Zone of skin (tissue), 1 donor: ENCODE measurements around a stretch of chr10.

GRCh38 chr10:30026911-30028258 lies 32.0 kb downstream of the JCAD start:
- RRBS, result 40% methylated on average over 4 of the region's 50 CpGs

DNA sequence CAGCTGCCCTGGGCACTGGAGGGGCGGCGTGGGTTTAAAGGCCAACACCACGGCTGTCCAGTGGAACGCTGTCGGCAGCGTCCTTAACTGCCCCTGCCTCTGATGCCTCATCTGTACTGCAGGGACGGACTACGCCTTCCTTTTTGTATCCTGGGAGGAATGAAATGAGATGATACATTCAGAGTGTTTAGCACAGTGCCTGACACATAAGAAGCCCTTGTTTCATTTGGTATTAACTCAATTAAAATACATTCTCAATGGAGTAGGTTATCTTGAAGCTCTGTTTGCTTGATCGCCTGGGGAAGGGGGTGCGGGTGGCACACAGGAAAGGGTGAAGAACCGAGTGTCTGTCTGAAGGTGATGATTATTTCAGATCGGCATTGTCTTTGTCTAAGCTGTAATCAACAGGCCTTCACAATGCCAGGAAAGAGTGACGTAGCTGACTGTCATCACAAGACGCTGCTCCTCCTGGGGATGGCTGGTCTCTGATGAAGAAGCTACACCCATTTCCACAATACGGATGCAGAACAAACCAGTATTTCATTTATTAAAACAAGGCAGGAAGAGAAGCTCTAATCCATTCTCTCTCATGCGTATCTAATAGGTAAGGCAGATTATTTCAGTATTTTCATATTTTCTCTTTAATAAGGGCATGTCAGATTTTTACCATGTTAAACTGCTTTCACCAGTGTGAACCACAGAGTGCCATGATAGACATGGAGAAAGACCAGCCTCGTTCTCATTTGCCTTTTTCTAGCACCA lies 19.4 kb downstream of the JCAD start:
- RRBS, result no CpG with 5 or more reads among the region's 17 CpGs

DNA sequence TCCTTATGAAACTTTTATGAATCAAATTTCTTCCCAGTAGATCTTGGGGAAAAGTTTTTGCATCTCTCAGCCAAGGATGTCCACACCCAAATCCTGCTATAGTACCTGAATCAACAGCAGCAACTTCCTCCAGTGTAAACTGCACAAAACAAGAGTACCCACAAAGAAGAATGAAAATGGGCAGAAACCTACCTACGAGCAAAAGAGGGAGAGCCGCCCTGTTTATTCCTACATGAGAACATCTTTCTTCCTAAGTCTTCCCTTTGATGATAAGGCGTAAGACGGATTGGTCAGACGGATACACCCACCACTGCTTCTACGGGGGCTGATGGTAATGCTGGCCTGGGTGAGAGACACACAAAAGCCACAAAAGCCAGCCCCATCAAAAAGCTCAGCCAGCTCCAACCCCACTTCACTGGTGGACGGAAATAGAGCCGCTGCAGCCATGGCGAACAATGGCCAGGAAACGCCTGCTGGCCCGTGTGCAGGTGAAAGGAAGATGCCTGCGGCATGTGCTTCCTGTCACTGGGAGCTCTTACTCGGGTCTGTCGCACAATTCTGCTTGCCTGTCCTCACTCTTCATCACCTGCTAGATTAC lies 10.4 kb downstream of the JCAD start:
- RRBS, result no CpG with 5 or more reads among the region's 14 CpGs

- RRBS, result no CpG with 5 or more reads among the region's 11 CpGs
Measured at GRCh38 chr10:30182071-30182561, 122.7 kb upstream of the JCAD start.

GRCh38 chr10:30182588-30183217 lies 123.3 kb upstream of the JCAD start:
- RRBS, result 51% methylated on average over 3 of the region's 21 CpGs

DNA sequence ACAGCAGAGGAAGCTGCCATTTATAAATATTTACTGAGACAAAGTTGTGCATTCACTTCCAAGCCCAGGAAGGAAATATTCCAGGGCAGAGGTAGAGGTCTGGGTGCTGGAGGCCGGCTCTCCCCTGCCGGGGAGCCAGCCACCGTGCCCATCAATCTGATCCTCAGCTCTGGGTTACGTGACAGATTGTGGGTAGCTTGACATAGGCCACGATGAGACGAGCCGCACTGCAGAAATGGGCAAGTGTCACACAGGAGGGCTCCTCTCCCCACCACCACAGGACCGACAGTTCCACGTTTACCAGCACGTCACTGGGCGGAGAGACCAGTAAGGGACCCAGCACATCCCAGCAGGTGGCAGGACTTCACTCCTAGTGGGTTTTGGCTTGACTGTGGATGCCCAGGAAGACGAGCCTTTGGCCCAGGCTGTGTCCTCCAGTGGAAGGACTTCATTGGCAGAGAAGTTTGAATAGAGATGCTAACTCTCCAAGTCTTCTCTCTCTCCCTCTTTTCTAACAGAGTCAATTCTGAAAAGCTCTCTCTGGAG lies 129.2 kb upstream of the JCAD start:
- RRBS, result no CpG with 5 or more reads among the region's 12 CpGs

DNA sequence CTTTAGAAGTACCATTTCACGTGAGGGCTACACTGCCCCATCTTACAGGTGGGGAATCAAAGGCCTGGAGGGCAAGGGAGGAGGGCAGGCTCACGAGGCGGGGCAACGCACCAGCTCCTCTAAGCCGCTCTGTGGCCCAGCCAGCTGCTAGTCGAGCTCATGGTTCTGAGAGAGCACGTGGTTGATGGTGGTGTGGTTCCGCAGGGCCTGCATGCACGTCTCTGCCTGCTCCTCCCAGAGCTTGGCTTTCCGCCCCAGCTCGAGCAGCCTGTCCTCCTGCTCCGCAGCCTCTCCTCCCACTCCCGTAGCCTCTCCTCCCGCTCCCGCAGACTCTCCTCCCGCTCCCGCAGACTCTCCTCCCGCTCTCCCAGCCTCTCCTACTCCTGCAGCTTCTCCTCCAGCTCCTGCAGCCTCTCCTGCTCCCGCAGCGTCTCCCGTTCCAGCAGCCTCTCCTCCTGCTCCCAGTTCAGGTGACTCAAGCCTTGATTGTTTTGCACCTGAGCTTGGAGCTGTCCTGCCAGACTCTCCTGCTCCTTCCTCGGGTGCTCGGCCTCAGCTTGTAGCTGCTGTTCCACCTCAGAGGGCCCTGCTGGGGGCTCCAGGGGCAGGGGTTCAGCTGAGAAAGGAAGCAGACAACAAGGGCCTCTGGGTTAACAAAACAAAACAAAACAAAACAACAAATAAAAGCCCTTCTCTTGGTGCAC lies 19.1 kb upstream of the MTPAP start:
- RRBS, result no CpG with 5 or more reads among the region's 23 CpGs

GRCh38 chr10:30438414-30438815 lies 4.4 kb downstream of the MAP3K8 start:
- RRBS, result no CpG with 5 or more reads among the region's 5 CpGs

- RRBS, result no CpG with 5 or more reads among the region's 9 CpGs
Measured at GRCh38 chr10:30439826-30440757, 6.1 kb downstream of the MAP3K8 start.

- RRBS, result no CpG with 5 or more reads among the region's 3 CpGs
Measured at GRCh38 chr10:30497712-30498031, 63.7 kb downstream of the MAP3K8 start.

GRCh38 chr10:30532654-30533158 lies 96.8 kb downstream of the LYZL2 start:
- RRBS, result no CpG with 5 or more reads among the region's 4 CpGs

DNA sequence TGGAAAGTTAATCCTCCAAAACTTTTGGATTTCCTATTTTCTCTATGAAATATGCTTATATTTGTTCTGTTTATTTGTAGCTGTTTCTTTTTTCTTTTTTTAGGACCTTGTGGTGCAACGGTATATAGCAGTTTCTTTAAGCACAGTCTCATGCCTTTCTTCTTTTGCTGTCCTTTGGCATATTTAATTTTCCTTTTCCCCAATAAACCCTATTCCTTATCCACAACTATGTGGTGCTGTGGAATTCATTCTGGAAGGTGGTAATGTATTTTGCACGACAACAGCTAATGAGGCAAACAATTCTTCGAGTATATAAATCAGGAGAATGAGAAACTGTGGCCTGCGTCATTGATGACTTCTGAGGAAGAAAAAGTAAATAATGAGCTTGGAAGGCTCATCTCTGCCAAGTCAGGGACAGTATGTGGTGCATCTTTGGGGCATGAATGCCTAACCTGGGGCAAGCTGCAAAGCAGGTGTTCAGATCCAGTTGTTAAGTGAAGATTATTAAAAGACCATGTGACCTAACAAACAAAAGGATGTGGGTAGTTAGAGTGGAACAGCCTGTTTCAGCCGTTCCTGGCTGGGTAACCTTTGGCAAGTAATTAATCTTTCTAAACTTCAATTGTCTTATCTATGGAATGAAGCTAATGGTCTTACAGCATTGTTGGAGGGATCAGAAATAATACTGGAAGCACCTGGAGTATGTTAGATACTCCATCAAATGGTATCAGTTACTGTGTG lies 93.1 kb downstream of the LYZL2 start:
- RRBS, result no CpG with 5 or more reads among the region's 5 CpGs

- RRBS, result no CpG with 5 or more reads among the region's 18 CpGs
Measured at GRCh38 chr10:30553656-30554900, 75.5 kb downstream of the LYZL2 start.

DNA sequence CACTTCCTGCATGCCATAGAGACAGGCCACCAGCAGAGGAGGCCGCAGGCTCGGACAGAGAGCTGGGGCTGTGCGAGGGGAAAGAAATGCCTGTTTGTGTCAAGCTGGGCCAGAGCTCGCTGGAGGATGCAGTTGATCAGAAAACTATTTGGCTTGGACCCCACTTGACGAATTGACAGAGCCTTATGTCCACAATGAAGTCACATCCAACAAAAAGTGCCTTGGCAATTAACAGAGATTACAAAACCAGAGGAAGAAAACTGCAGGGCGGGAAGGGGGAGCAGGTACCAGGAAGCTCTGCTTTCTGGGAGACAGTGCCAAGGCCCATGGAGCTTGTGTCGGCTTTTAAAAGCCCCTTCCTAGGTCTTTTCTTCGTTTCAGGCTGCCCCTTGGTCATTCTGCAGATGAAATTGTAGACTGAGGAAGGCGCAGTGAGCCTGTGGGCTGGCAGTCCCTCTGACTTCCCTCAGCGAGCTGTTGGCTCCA lies 122.5 kb upstream of the LYZL2 start:
- RRBS, result no CpG with 5 or more reads among the region's 10 CpGs

GRCh38 chr10:30984456-30985253 lies 47.0 kb downstream of the ZNF438 start:
- RRBS, result no CpG with 5 or more reads among the region's 3 CpGs

- RRBS, result no CpG with 5 or more reads among the region's 6 CpGs
Measured at GRCh38 chr10:31011341-31011899, 20.2 kb downstream of the ZNF438 start.

GRCh38 chr10:31146424-31146951 lies 114.8 kb upstream of the ZNF438 start:
- RRBS, result no CpG with 5 or more reads among the region's 22 CpGs

- RRBS, result no CpG with 5 or more reads among the region's 3 CpGs
Measured at GRCh38 chr10:31322596-31323049, 3.6 kb downstream of the ZEB1 start.

DNA sequence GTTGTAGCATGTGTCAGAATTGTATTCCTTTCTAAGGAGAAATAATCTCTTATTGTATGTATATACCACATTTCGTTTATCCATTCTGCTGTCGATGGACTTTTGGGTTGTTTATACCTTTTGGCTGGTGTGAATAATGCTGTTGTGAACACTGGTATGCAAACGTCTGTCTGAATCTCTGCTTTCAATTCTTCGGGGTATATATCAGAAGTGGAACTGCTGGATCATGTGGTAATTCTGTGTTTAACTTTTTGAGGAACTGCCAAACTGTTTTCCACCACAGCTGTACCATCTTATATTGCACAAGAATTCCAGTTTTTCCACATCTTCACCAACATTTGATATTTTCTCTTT lies 270.9 kb downstream of the ZEB1 start:
- RRBS, result no CpG with 5 or more reads among the region's 4 CpGs

GRCh38 chr10:31678013-31678584 lies 250.5 kb downstream of the ARHGAP12 start:
- RRBS, result no CpG with 5 or more reads among the region's 14 CpGs